Pericardium fibroblast (primary cell): ENCODE measurements around a stretch of chr22.

GRCh38 chr22:23504103-23504922, 75.8 kb downstream of the IGLL1 start:
- RAMPAGE, long total RNA: no peak

DNA sequence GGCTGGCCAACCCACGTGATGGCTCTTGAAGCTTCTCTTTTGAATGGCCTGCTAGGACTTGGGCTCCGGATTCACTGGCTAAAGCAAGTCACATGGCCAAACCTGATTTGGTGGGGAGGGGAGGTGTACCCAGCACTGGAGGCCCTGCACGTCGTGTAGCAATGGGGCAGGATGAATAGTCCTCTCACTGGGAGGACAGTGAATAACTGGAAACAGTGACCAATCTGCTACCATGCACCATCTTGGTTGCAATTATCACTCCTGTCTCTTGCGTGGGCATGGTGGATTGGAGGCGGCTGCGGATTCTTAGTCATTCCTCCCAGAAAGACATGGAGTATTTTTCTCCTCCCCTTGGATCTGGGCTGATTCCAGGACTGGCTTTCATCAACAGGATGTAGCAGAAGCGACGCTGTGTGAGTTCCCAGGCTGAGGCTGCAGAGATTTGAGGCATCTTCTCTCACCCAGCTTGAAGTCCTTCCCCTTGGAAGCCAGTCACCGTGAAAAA, 70.5 kb downstream of the IGLL1 start:
- RAMPAGE, long total RNA: no peak

DNA sequence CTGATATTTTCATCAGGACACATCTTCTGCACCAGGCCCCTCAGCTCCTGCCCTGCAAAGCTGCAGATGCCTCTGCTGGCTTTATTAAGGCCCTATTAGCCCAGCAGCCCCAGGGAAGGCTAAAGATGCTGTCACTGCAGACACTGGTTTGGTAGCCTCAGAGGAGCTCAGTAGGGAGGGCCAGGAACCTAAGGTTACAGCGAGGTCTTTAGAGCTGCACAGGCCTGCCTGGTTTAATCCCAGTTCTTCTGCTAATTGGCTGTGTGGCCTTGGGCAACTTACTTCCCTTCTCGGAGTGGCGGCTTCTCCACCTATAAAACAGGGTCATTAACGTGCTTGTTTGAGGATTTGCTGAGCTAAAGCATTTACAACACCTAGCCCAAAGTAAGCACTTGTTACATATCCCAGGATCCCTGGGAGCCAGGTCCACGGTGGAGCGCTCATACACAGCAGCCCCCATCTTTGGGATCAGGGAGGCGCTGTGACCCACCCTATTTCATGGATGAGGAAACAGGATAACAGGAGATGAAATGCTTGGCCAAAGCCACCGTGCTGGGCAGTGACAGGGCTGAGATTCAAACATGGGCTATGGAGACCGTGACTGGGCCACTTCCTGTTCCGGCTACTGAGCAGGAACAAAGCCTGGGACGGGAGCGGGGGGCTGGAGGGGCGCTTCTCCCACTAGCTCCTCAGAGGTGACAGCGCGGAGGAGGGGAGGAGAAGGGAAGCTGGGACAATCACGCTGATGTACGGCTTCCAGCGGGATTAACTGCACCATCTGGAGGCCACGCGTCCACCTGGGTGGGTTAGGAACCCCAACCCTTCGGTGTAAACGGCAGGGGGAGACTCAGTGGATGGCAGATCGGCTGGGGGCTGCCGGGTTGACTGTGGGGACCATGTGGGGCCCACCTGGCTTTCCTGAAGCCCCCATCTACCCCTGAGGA, 61.5 kb downstream of the IGLL1 start:
- RAMPAGE, long total RNA: no peak

GRCh38 chr22:23526487-23526990, 53.6 kb downstream of the IGLL1 start:
- RAMPAGE, long total RNA: no peak

- RAMPAGE, long total RNA: no peak
These were observed 46.8 kb downstream of the IGLL1 start for GRCh38 chr22:23533226-23533718.

GRCh38 chr22:23538677-23539064, 41.4 kb downstream of the IGLL1 start:
- RAMPAGE, long total RNA: no peak

GRCh38 chr22:23565594-23565937, 14.5 kb downstream of the IGLL1 start:
- RAMPAGE, long total RNA: no peak

- RAMPAGE, long total RNA: no peak
These were observed 6.7 kb upstream of the DRICH1 start for GRCh38 chr22:23638571-23639383.

GRCh38 chr22:23658760-23659362, 26.7 kb upstream of the DRICH1 start:
- RAMPAGE, long total RNA: no peak

DNA sequence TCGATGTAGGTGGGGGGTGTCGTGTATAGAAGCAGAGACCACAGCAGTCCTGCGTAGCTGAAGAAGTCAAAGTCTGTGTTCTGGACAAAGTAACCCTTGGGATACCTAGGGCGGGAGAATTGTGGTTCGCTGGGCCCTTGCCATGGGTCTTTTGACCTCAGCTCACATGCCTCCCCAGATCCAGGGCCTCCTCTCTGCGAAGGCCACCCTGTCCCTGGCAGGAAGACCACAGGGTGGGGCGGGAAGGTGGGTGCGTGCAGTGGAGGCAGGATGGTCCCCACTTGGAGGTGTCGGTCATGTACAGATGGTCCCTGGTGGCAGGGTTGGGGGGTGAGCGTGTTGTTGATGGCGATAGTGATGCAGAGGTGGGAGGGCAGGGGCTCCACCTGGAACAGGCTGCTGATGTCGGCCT, 23.4 kb downstream of the RGL4 start:
- RAMPAGE, long total RNA: no peak

DNA sequence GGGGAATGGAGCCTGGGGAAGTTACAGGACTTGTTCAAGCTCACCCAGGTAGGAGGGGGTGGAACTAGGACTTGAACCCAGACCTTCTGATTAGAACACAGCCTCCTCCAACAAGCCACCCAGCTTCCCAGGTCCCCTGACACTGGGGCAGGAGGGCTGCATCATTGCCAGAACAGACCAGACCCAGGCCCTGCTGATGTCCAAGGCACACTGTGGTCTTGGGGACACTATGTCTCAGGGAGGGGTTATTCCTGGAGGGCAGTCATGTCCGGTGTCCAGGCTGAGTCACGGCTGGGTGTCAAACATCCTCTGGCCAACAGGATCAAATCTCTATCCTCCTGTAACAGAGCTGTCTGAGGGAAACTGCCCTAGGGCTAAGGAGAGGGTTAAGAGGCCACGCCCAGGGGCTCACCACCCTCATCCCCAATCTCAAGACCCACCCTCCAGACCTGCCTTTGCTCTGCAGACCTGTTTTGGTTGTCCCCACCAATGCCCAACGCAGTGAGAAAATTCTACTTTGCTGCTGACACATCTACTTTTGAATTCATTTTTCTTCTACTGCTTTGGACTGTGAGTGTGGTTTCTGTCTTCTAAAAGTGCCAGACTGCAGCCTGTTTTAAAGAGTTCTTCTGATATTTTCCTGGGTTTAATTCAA, 8.0 kb downstream of the ZNF70 start:
- RAMPAGE, long total RNA: no peak

DNA sequence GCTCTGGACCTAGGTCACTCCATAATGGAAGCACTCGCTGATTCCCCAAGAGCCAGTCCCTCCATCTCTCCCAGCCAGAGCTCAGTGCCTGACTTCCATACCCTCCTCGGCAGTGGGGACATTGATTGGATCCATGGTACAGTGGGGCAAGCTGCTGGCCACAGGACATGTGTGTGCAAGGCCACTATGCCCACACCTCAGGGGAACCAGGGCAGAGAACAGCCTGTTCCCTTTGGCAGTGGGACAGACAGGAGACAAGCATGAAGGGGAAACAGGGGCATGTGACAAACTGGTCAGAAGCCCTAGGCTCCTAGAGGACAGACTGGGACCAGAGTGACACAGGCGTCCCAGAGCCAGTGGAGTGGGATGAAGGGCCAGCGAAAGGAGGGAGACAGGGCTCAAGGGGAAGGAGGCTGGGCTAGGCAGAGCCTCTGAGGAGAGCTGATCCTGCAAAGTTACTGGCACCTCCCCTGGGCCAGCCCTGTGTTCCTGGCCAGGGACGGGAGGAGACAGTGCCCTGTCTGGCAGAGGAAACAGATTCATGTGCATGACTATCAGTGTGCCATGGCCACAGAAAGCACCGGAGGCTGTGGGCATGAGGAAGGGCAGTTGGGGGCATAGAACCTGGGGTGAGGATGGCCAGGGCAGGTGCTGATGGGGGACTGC, 10.0 kb downstream of the DERL3 start:
- RAMPAGE, long total RNA: no peak

- RAMPAGE, long total RNA: no peak
These were observed 5.5 kb downstream of the DERL3 start for GRCh38 chr22:23833157-23833906.

DNA sequence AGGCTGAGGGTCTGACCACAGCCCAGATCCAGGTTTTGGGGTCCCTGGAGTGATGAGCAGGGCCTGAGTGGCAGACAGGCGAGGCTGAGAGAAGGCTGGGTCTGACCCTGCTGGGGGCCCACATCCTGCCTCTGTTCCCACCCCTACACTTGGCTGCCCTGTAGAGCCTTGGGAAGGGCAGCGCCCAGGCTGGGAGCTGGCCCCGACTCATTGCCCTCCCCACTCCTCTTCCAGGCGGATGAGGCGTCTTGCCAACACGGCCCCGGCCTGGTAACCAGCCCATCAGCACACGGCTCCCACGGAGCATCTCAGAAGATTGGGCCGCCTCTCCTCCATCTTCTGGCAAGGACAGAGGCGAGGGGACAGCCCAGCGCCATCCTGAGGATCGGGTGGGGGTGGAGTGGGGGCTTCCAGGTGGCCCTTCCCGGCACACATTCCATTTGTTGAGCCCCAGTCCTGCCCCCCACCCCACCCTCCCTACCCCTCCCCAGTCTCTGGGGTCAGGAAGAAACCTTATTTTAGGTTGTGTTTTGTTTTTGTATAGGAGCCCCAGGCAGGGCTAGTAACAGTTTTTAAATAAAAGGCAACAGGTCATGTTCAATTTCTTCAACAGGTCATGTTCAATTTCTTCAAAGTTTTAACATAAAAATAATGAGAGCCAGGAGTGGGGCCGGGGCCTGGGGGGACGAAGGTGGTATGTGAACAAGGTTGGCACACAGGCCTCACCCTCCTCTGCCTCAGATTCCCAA, 4.7 kb downstream of the DERL3 start:
- RAMPAGE, long total RNA: no peak

DNA sequence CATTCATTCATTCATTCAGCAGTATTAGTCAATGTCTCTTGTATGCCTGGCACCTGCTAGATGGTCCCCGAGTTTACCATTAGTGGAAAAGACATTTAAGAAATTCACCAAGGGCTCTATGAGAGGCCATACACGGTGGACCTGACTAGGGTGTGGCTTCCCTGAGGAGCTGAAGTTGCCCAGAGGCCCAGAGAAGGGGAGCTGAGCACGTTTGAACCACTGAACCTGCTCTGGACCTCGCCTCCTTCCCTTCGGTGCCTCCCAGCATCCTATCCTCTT, 676 bp upstream of the MIF start:
- RAMPAGE, long total RNA: no peak

- RAMPAGE, long total RNA: no peak
These were observed 39.7 kb downstream of the CABIN1 start for GRCh38 chr22:24050732-24051209.

GRCh38 chr22:24144527-24144903, 36.8 kb upstream of the SUSD2 start:
- RAMPAGE, long total RNA: no peak

- RAMPAGE, long total RNA: no peak
These were observed 654 bp upstream of the GGT5 start for GRCh38 chr22:24245477-24245995.

GRCh38 chr22:24422229-24422667, 5.2 kb upstream of the ADORA2A start:
- RAMPAGE, long total RNA: no peak

GRCh38 chr22:24500127-24500934, 5.2 kb downstream of the UPB1 start:
- RAMPAGE, long total RNA: no peak